GM12891 (cell line): Measurements from ENCODE around the gene RAB36.

- RRBS: no CpG with 5 or more reads among the region's 5 CpGs
Measured at GRCh38 chr22:22712167-22712551, 67.7 kb downstream of the GGTLC2 start.

- RRBS: no CpG with 5 or more reads among the region's 6 CpGs
Measured at GRCh38 chr22:22720717-22721412, 76.5 kb downstream of the GGTLC2 start.

DNA sequence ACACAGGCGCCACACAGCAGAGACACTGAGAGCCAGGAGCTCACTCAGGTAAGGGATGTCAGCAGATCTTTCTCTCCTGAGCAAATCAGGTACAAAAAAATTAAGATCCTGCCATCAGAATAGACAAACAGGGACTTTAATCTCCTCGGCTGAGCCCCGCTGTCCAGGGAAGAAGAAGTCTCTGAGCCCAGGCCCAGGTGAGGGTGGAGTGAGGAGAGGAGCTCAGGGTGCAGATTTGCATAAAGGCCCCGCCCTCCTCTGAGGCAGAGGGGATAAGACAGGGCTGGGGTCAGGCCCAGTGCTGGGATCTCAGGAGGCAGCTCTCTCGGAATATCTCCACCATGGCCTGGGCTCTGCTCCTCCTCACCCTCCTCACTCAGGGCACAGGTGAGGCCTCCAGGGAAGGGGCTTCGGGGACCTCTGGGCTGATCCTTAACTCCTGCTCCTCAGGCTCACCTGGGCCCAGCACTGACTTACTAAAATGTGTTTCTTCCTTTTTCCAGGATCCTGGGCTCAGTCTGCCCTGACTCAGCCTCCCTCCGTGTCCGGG is 89.9 kb downstream of the GGTLC2 start:
- RRBS: no CpG with 5 or more reads among the region's 8 CpGs

DNA sequence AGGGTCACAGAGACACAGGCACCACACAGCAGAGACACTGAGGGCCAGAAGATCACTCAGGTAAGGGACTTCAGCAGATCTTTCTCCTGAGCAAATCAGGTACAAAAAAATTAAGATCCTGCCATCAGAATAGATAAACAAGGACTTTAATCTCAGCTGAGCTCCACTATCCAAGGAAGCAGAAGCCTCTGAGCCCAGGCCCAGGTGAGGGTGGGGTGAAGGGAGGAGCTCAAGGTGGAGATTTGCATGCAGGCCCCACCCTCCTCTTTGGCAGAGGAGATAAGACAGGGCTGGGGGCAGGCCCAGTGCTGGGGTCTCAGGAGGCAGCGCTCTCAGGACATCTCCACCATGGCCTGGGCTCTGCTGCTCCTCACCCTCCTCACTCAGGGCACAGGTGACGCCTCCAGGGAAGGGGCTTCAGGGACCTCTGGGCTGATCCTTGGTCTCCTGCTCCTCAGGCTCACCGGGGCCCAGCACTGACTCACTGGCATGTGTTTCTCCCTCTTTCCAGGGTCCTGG is 114.0 kb downstream of the GGTLC2 start:
- RRBS: no CpG with 5 or more reads among the region's 3 CpGs

DNA sequence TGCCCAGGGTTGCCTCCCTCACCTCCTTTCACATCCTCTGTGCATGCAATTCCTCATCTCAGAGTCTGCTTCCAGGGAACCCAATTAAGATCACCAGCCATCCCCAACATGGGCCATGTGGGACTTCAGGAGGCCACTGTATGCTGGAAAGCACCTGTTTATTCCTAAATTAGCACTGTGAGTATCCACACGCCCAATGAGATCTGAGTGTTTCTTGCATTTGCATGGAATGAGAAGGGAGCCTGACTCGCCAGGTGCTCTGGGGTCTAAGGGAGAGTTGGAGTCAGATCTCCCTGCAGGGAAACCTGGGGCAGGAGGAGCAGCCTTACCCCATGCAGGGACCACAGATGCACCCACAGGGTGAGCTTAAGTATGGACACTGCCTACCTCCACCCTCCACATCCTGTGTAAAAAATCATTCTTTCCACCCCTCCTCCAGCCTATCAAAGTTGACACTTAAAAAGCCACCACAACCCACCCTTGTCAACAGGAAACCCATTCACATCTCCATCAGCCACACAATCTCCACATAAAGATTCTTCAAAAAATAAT is 67.1 kb upstream of the IGLL5 start:
- RRBS: no CpG with 5 or more reads among the region's 2 CpGs

- RRBS: no CpG with 5 or more reads among the region's 5 CpGs
Measured at GRCh38 chr22:22910784-22911100, 23.1 kb downstream of the IGLL5 start.

DNA sequence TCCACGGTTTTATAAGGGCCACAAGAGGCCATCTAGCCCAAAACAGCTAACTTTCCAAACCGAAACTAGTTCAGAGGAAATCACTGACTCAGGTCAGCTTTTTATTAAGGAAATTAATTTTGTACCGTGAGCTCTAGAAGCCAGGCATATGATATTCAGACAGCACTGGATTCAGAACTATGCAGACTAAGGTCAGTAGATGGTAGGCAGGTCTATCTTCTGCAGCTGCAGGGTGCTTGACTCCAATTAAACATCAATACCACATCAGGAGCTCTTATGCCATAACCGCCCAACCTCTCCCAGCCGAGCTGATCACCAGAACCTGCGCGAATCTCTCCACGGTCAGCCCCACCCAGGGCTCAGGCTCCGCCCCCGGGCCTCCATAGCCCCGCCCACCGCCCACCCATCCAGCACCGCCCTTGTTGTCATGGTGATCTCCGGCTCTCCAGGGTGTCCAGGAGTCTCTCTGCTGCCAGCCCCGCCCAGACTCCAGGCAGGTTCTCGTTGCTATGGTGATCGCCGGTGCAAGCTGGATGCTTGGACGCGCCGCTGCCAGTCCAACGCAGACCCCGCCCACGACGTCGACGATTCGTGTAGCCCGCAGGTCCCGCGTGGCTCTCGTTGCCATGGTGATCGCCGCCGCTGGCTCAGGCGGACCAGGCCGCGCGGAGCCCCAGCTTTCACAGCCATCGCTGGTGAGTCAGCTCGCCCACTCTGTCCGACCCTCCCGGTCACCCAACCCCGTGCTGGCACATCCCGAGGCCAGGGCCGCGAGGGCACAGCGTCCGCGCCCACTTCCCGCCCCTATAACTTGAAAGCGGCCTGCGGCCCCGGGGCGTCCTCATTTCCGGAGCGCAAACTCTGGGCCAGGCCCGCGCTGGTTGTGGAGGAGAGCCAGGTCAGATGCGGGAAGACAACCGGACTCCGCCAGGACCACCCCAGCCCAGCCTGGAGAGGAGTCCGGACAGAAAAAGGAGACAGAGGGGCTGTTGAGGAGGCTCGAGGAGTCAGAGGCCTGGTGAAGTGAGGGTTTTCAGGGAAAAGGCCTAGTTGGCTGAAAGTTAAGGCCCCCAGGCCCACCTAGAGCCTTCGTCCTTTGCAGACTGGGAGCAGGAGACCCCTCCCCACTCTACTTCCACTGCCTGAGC is at the start of gene RAB36:
Gene RAB36 (plus strand): TSS at position 621 of the 1,148 bp plus-strand sequence.
- RRBS: 27% methylated on average over 14 of the region's 65 CpGs

DNA sequence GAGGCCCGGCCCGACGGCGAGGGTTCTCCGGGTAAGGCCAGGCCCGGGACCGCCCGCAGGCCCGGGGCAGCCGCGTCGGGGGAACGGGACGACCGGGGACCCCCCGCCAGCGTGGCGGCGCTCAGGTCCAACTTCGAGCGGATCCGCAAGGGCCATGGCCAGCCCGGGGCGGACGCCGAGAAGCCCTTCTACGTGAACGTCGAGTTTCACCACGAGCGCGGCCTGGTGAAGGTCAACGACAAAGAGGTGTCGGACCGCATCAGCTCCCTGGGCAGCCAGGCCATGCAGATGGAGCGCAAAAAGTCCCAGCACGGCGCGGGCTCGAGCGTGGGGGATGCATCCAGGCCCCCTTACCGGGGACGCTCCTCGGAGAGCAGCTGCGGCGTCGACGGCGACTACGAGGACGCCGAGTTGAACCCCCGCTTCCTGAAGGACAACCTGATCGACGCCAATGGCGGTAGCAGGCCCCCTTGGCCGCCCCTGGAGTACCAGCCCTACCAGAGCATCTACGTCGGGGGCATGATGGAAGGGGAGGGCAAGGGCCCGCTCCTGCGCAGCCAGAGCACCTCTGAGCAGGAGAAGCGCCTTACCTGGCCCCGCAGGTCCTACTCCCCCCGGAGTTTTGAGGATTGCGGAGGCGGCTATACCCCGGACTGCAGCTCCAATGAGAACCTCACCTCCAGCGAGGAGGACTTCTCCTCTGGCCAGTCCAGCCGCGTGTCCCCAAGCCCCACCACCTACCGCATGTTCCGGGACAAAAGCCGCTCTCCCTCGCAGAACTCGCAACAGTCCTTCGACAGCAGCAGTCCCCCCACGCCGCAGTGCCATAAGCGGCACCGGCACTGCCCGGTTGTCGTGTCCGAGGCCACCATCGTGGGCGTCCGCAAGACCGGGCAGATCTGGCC is 1.2 kb downstream of the BCR start:
- RRBS: 17% methylated on average over 22 of the region's 87 CpGs

- RRBS: no CpG with 5 or more reads among the region's 19 CpGs
Measured at GRCh38 chr22:23197663-23198629, 17.6 kb downstream of the BCR start.

DNA sequence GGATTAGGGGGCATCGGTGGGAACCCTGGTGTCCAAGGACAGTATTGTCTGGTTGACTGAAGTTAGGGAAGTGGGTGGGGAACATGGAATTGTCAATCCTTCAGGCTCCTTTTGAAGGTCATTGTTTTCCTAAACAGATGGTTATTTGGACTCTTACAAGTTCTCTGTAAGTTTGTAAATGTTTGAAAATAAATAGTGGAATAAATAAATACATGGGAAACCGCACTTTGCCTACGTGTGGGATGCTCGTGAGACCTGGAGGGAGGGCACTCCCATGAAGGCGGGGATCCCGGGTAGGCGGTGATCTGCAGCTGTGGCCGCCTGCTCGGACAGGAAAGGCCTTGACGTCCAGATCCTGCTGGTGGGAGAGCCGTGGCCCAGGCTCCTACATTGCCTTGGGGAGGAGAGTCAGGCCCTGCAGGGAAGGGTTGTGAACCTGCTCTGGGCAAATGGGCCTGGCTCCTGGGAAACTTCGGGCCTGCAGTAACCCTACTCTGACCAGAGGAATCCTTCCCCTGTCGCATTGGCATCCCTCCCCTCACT is 37.3 kb downstream of the BCR start:
- RRBS: no CpG with 5 or more reads among the region's 13 CpGs

GRCh38 chr22:23237385-23237783 is 57.1 kb downstream of the BCR start:
- RRBS: no CpG with 5 or more reads among the region's 9 CpGs

DNA sequence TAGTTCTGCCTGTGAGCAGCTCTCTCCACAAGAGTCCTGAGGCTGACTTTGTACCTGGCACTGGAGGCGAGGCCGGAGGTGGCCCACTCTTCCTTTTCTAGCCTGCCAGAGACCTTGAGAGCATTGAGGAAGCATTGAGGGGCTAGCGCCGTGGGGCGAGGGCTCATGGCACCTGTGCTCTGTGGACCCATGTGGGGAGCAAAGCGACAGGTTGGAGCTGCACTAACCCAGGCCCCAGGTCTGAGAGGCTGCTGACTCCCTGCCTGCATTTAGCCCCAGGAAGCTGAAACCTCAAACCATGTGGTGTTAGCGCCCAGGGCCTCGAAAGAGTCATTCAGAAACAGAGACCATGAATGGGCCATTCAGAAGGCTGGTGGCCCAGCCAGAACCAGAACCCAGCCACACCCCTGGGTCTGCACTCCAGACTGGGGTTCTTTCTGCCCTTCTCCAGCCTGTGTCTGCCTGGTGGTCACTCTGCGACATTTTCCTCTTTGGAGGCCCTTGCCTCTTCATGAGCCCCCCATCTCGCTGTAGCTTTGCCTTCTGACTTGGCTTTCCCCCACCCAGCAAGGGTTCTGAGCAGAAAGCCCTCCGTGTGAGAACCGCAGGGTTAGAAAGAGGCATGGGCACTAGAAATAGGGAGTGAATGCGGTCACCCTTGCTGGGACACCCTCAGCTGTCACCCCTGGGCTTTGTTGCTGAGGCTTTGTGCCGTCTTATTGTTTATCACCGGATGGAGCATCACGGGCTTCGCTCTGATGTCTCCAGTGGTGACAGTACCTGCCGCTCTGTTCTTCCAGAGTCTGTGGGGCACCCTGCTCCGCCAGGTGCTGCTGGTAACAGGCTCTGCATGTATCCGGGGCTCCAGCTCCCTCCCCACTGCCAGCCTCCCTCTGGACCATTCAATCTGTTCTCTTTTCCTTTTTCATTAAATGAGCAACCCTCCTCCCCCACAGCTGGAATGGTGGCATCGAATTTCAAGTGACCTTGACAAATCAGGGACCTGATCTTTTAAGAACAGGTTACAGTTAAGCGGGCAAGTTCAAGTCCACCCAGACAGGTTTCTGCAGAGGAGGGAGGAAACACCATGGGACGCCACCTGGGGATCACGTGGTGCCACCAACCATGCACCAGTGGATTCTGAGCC is 88.9 kb downstream of the BCR start:
- RRBS: no CpG with 5 or more reads among the region's 24 CpGs

DNA sequence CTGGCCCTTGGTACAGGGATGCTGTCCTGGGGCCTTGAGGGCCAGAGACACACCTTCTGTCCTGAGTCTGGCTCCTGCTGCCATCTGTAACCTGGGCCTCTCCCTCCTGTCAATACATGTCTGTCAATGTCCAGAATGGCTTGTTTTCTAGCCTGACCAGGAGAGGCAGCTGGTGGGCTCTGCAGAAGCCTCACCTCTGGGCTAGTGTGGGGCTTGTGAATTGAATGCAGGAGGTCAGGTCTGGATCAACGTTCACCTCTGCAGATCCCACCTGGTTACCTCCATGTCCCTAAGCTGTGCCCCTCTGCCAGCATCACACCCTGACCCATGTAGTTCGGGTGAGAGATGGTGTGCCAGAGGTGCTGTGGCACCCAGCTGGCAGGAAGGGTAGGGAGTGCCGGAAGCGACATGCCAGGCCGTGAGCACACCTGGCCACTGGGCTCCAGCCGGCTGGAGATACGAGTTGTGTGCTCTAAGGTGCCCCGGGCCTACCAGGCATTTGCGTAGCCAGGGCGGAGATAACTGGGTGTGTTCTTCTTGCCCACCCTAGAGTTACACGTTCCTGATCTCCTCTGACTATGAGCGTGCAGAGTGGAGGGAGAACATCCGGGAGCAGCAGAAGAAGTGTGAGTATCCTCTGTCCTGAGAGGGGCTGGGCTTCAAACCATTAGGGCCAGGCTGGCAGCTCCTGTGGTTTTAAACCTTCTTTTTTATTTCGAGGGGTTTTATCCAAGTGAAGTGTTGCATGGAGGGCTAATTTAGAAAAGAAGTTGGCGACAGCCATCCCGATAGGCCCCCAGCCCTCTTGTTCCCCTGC is 107.4 kb downstream of the BCR start:
- RRBS: 91% methylated on average over 6 of the region's 16 CpGs

GRCh38 chr22:23658760-23659362 is 26.7 kb upstream of the DRICH1 start:
- RRBS: no CpG with 5 or more reads among the region's 7 CpGs

DNA sequence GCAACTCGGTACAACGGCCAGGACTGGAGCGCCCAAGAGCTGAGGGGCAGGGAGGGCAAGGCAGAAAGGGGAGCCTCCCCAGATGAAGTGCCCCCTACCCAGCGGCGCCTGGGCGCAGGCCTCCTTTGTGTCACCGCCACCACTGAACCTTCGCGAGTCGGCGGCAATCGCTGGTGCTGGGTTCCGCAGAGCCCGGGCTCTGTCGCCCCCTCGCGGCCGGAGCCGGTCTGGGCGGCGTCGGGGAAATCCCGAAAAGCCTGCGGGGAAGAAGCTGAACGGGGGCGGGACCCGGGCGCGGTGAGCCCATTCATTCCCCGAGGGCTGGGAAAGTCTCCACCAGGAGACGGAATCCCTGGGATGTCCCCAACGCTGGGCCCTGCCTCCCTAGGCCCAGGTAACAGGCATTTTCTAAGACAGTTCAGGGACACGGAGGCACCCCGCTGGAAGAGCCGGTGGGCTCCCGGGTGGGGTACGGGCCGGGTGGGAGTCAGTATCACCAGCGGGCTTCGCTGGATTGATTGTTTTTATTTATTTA is 8.1 kb upstream of the SLC2A11 start:
- RRBS: under 1% methylated on average over 5 of the region's 40 CpGs

GRCh38 chr22:23850239-23850586 is 7.5 kb upstream of the SLC2A11 start:
- RRBS: 60% methylated on average over 3 of the region's 12 CpGs

- RRBS: no CpG with 5 or more reads among the region's 5 CpGs
Measured at GRCh38 chr22:23858105-23858277, 316 bp downstream of the SLC2A11 start.

DNA sequence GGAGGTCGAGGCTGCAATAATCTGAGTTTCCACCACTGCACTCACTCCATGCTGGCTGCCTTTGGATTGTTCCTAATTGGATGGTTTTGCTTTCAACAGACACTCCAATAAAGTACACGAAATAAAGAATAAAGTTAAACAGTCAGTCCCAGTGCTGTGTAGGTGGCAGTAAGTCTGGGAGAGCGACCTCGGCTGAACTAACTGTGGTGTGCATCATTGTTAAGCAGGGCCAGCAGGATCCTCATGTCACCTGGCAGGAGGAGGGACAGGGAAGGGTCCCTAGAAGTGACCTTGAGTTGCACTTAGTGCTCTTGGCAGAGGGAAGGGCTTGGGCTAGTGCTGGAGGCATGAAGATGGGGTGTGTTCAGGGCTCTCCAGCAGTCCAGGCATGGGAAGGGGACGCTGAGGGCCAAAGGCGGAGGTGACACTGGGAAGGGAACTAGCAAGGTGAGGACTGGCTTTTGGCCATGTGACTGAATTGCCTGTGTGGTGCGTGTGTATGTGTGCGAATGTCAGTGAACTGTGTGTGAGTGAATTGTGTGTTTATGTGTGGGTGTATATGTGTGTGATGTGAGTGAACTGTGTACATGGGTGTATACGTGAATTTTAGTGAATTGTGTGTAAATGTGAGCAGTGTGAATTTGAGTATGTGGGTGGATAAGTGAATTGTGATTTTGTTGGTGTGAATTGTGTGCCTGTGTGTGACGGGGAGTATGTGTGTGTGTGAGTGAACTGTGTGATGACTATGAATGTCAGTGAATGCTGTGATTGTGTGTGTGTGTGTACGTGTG is 3.3 kb downstream of the DDTL start:
- RRBS: no CpG with 5 or more reads among the region's 11 CpGs

- RRBS: no CpG with 5 or more reads among the region's 11 CpGs
Measured at GRCh38 chr22:24070478-24071083, 59.5 kb downstream of the CABIN1 start.

DNA sequence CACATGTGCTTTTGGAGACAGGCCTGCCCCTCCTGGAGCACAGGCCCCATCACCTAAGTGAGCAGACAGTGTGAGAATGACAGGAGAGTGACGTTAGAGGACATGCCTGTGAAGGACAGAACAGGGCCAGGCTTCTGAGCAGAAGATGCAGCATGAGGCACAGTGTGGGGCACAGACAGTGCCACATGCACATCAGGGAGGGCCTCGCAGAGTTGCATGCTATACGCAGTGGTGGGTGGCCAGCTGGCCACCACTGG is 36.5 kb upstream of the SUSD2 start:
- RRBS: no CpG with 5 or more reads among the region's 3 CpGs